Lung (tissue), 4 donors: ENCODE measurements around a stretch of chr17.

DNA sequence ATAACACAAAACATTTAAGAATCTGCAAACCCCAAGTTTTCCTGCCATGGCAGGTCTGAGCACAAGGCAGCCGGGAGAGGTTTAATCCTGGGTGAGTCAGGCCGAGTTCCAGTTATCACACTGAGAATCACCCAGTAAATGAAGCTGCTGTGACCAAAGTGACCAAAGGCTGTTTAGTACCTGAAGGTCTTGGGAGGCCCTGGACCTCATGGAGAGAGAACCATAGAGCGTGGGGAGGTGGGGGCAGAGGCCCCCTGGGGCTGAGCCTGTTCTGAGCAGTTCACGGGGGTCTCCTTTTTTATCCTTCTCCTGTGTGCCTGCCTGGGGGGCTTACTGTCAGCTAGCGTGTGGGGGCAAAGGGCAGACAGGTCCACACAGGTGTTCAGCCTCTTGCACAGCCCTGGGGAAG is 15.7 kb upstream of the BAIAP2 start:
- PRO-cap, result no peak
- RAMPAGE, long total RNA, result no peak
- RRBS, result 79% methylated on average over 1 of the region's 5 CpGs

GRCh38 chr17:81033494-81034330 is 1.2 kb upstream of the BAIAP2 start:
- PRO-cap, result unidirectional peak, plus-strand start at chr17:81033695
- RAMPAGE, long total RNA, result no peak
- RRBS, result 8% methylated on average over 11 of the region's 25 CpGs

- PRO-cap, result no peak
- RAMPAGE, long total RNA, result no peak
- RRBS, result 92% methylated on average over 2 of the region's 24 CpGs
Measured at GRCh38 chr17:81068814-81069447, 34.0 kb downstream of the BAIAP2 start.

GRCh38 chr17:81086757-81087824 is 52.1 kb downstream of the BAIAP2 start:
- PRO-cap, result no peak
- RAMPAGE, long total RNA, result no peak
- RRBS, result 69% methylated on average over 8 of the region's 42 CpGs

DNA sequence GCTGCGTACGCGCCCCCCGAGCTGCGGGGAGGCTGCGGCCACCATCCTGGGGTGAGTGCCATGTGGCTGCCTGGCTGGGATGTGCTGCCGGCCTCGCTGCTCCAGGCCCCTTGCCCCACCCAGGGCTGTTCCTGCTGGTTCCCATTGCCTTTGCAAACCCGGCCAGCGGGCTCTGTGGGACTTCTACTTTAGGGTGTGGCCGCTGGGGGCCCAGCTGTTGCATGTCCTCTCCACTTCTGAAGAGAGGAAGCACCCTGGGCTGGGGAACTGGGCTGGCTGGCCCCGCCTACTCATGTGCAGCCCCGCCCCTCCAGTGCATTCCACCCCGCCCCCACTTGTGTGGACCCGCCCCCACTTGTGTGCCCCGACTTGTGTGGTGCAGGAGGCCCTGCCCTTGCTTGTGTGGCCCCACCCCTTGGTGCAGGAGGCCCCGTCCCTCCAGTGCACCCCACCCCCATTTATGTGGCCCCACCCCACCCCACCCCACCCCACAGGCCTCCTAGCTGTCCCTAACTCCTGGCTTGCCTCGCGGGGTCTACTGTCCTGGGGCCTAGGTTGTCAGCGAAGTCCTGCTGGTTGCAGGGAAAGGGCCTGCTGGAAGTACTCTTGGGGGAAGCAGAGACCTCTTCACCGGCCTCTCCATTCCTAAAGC is 55.9 kb downstream of the BAIAP2 start:
- PRO-cap, result unidirectional peak, minus-strand start at position 238 of the sequence
- RAMPAGE, long total RNA, result no peak
- RRBS, result 15% methylated on average over 4 of the region's 21 CpGs

DNA sequence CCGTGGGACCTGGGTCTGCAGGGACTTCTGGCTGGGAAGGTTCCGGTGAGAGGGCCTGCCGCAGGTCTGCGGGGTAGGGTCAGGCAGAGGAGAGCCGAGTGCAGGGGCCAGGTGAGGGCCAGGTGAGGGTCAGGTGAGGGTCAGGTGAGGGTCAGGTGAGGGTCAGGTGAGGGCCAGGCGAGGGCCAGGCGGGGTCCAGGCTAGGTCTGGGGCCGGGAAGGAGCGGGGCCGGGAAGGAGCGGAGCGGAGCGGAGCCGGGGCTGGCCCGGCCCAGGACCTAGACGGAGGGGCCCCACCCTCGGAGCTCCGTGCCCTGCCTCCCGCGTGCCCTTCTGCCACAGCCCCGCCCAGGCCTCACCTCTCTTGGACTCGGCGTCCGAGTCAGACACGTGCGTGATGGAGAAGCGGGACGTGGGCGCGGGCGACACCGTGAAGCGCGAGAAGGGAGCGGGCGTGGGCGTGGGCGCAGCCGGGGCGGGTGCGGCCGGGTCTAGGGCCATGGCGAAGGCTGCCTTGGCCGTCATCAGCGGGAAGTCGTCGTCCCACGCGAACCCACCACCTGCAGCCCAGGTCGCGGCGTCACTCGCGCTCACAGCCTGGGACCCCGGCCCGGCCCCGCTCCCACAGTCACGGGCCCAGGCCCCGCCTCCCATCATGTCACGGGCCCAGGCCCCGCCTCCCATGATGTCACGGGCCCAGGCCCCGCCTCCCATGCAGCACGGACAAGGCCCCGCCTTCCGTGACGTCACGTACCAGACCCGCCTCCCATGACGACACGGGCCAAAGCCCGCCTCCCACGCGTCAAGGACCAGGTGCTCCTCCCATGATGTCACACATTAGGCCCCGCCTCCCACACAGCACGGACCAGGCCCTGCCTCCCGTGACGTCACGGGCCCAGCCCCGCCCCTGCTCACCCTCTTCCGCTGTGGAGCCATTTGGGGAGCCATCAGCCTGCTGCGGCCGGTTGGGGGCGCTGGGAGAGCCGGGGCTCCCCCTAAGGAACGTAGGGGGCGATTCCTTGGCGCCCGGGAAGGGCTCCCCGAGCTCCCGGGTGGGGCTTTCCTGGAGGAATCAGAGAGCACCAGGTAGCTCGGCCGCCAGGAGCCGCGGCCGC is 45.9 kb upstream of the PVALEF start:
- PRO-cap, result no peak
- RAMPAGE, long total RNA, result no peak
- RRBS, result 33% methylated on average over 17 of the region's 96 CpGs

DNA sequence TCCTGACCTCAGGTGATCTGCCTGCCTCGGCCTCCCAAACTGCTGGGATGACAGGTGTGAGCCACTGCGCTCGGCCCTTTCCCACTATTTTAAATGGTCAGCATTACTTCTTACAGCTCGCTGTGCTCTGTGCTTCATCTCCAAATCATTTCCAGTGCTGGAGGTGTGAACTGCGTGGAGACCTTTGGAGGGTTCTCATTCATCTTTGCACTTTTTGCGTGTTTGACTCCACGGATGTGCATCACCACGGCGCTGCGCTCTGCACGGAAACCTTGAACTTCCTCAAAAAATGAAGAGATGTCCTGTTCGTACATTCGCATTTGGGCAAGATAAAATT is 10.5 kb upstream of the PVALEF start:
- PRO-cap, result no peak
- RAMPAGE, long total RNA, result no peak
- RRBS, result no CpG with 5 or more reads among the region's 13 CpGs

GRCh38 chr17:81249199-81249706 is 10.1 kb downstream of the NDUFAF8 start:
- PRO-cap, result no peak
- RAMPAGE, long total RNA, result no peak
- RRBS, result no CpG with 5 or more reads among the region's 5 CpGs

GRCh38 chr17:81298477-81299031 is 3.4 kb upstream of the SLC38A10 start:
- PRO-cap, result no peak
- RAMPAGE, long total RNA, result no peak
- RRBS, result no CpG with 5 or more reads among the region's 12 CpGs

DNA sequence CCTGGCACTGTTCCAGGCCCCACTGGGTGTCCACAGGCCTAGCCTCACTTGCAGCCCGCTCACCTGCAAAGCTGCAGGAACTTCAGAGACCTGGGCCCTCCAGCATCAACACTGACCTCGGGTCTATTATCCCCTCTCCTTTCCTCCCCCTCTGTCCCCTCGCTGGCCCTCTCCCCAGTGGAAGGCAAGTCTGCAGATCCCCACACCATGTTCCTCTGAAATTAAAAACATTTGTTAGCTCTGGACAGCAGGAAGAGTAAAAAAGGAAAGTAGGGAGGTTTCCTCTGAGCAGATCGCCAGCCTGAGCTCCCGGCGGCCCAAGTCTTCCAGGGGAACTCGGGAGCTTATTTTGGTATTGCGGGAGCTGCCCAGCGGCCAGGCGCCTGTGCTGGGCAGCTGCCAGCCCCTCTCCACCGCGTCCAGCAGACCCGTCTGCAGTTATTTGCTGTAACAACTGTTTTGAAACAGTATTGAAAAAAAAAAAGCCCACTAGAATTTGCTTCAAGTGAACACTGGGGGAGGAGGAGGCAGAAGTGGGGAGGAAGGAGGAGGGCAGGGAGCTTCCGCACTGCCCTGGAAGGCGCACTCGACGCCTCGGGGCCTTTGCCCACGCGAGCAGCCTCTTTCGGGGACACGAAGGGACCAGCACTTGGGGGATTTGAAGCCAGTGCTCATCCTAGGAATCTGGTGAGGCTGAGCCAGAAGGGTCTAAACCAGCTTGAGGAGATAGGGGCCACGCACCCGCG is 3.3 kb upstream of the BAHCC1 start:
- PRO-cap, result unidirectional peak, plus-strand start at position 530 of the sequence; unidirectional peak, plus-strand start at position 585 of the sequence
- RAMPAGE, long total RNA, result no peak
- RRBS, result no CpG with 5 or more reads among the region's 25 CpGs

DNA sequence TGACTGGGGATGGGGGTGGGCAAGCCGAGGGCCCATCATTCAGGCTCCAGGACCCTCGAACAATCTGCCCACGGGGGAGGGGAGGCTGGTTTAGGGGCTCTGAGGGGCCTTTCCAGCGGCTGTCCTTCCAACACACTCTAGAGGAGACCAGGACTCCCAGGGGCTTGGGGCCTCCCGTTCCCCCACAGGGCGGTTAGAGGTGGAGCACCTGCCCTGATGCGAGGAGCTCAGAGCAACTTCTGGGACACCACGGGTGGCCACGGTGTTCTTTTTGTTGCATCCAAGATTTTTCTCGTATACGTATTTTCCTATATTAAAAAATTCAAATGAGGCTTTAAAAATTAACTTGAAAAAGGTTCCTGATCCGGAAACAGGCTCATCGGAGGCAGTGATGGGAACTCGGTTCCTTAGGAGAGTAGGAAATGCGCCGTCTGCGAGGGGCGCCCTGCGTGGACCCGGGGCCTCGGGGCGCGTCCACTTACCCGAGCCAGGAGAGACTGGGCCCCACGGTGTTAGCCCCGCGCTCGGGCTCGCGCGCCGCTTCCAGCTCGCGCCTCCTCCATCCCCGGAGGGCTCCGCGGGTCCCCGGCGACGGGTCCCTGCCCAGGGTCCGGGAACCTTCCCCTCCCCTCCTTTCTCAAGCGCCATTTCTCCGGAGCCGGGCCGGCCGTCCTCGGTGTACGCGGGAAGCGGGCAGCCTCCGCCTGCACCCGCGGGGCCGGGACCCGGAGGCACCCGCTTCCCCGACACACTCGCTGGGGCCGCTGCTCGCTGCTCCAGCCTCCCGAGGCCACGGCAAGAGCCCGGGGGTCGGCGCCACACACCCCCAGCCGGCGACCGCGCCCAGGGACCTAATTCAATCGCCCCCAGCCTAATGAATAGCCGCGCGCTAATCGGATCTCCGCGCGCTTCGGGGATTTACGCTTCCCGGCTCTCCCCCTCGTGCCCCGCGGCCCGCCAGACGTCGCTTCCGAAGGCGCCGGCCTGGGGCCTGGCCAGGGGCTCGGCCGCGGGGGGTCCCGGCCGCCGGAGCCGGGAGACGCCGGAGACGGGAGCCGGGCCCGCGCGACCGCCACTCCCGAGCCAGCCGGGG is 2.3 kb upstream of the BAHCC1 start:
- PRO-cap, result no peak
- RAMPAGE, long total RNA, result no peak
- RRBS, result 3% methylated on average over 58 of the region's 106 CpGs

- PRO-cap, result no peak
- RAMPAGE, long total RNA, result no peak
- RRBS, result 4% methylated on average over 17 of the region's 44 CpGs
Measured at GRCh38 chr17:81395747-81396320, 577 bp downstream of the BAHCC1 start.

GRCh38 chr17:81399952-81400173 is 4.6 kb downstream of the BAHCC1 start:
- PRO-cap, result no peak
- RAMPAGE, long total RNA, result no peak
- RRBS, result 3% methylated on average over 8 of the region's 24 CpGs

- PRO-cap, result no peak
- RAMPAGE, long total RNA, result no peak
- RRBS, result 17% methylated on average over 6 of the region's 23 CpGs
Measured at GRCh38 chr17:81401474-81402351, 6.5 kb downstream of the BAHCC1 start.

- PRO-cap, result no peak
- RAMPAGE, long total RNA, result no peak
- RRBS, result no CpG with 5 or more reads among the region's 42 CpGs
Measured at GRCh38 chr17:81427555-81428634, 32.6 kb downstream of the BAHCC1 start.

DNA sequence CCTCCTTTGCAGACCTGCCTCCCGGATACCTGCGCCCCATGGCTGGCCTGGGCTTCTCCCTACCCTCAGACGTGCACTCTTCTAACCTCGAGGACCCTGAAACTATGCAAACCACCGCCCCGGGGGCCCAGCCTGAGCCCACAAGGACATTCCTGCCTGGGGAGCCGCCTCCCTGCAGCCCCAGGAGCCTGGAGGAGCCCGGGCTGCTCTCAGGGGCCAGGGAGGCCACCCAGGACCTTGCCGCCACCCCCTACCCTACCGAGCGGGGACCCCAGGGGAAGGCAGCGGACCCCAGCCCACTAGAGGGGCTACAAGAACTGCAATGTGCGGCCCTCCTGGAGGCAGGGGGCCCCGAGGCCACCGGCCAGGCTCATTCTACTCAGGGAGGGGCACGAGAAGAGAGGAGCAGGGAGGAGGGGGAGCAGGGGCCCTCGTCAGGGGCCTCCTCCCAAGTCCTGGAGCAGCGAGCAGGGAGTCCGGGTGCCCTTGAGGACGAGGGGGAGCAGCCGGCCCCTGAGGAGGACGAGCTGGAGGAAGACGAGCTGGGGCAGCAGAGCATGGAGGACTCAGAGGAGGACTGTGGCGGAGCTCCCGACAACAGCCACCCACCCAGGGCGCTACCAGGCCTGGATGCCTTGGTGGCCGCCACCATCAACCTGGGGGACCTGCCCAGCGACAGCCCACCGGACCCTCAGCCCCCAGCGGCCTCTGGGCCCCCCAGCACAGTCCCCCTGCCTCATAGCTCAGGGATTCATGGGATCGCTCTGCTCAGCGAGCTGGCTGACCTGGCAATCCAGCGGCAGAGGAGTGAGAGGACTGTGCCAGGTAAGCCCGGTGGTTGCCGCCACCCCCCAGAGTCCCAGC is 52.0 kb downstream of the BAHCC1 start:
- PRO-cap, result no peak
- RAMPAGE, long total RNA, result no peak
- RRBS, result 77% methylated on average over 7 of the region's 35 CpGs

DNA sequence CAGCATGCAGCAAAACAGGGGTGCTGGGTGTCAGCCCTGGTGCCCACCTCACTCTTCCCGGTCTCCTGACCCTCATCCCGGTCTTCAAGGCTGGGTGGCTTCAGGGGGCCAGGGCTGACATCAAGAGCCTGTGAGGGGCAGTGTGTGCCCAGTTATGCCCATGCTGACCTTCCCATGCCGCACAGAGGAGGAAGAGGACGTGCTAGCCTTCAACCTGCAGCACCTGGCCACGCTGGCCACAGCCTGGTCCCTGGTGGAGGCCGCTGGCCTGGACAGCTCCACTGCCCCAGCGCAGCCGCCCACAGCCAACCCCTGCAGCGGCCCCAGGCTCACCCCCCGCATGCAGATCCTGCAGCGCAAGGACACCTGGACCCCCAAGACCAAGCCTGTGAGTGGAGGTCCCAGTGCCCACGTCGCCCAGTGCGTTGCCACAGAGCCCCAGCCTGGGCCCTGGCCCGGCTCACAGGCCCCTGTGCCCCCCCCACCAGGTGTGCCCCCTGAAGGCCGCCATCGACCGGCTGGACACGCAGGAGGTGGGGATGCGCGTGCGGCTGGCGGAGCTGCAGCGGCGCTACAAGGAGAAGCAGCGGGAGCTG is 56.3 kb downstream of the BAHCC1 start:
- PRO-cap, result no peak
- RAMPAGE, long total RNA, result no peak
- RRBS, result 95% methylated on average over 4 of the region's 26 CpGs

- PRO-cap, result no peak
- RAMPAGE, long total RNA, result no peak
- RRBS, result no CpG with 5 or more reads among the region's 7 CpGs
Measured at GRCh38 chr17:81453746-81454157, 58.5 kb downstream of the BAHCC1 start.

- PRO-cap, result no peak
- RAMPAGE, long total RNA, result no peak
- RRBS, result no CpG with 5 or more reads among the region's 20 CpGs
Measured at GRCh38 chr17:81464447-81465541, 47.8 kb downstream of the ACTG1 start.

GRCh38 chr17:81539643-81540284 is 11.6 kb downstream of the FSCN2 start:
- PRO-cap, result no peak
- RAMPAGE, long total RNA, result no peak
- RRBS, result no CpG with 5 or more reads among the region's 25 CpGs